Smooth muscle cell (in vitro differentiated cells): ENCODE measurements around a stretch of chr15.

DNA sequence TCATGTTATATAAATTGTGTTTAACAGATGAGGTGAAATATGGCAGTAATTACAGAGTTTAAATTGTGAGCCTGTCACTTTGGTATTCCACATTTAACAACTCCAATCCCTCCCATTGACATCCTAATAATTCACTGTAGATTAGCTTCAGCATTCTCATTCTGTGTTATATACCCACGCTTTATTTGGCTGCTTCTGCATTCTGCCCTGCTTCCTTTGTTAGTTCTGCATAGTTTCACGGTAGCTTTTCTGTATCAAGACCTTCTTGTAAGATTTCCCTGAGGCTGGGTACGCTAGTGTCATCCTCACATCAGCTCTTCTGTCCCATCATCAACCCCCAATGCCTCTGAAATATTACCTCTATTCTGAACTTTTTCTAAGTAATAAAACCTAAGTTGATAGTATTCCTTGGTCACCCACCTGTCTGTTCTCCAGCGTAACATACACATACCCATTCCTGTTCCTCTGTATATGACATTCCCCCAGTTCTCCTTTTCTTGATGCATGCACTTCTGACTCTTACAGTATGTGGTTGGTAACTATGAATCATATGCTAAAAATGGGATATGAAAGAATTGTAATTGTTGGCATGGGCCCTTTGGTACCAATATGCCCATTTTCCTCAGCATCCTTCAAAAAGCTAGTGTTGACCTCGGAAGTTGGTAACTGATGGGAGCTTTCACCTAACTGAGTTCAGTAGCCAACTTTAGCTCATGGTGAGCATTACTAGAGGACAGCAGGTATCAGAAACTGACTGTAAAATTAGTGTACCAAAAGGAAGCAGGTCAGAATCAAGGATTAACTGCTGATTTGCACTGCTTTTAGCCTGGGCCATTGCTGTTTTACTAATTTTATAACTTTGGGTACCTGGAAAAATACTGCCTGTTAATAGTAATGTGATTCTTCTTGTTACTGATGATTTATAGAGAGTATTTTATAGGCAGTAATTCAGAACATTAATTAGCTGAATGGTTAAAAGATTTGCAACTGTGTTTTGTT, 171.1 kb downstream of the KLHL25 start:
- RAMPAGE, long total RNA, result no peak

DNA sequence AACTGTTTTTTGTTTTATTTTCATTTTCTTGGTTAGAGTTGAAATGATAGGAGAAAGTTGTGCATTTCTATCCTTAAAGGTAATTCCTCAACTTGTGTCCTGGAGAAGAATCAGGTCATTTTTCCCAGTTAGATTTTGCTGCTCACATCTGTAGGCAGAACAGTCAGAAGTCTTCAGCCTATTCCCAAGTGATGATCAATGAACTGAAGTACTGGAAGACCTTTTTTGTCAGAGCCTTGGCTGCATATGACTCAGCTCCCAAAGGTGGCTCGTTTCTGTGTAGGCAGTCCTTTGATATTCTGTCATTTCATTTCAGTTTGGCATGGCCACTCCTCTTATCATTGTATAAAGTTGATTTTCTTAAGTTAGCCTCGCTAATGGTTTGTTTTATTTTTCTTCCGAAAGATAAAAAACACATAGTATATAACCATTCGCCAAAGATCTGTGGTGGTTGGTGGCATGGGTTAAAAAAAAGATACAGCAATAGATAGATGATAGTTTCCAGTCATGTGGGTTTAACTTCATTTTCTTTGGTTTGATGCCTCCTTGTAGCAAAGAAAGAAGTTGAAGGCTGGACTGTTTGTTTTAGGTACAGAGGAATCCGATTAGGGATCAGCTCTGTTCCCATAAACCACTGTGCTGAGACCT, 90.6 kb downstream of the KLHL25 start:
- RAMPAGE, long total RNA, result no peak

GRCh38 chr15:85743185-85743455, 51.6 kb downstream of the KLHL25 start:
- RAMPAGE, long total RNA, result no peak

GRCh38 chr15:85748172-85749092, 46.3 kb downstream of the KLHL25 start:
- RAMPAGE, long total RNA, result no peak

DNA sequence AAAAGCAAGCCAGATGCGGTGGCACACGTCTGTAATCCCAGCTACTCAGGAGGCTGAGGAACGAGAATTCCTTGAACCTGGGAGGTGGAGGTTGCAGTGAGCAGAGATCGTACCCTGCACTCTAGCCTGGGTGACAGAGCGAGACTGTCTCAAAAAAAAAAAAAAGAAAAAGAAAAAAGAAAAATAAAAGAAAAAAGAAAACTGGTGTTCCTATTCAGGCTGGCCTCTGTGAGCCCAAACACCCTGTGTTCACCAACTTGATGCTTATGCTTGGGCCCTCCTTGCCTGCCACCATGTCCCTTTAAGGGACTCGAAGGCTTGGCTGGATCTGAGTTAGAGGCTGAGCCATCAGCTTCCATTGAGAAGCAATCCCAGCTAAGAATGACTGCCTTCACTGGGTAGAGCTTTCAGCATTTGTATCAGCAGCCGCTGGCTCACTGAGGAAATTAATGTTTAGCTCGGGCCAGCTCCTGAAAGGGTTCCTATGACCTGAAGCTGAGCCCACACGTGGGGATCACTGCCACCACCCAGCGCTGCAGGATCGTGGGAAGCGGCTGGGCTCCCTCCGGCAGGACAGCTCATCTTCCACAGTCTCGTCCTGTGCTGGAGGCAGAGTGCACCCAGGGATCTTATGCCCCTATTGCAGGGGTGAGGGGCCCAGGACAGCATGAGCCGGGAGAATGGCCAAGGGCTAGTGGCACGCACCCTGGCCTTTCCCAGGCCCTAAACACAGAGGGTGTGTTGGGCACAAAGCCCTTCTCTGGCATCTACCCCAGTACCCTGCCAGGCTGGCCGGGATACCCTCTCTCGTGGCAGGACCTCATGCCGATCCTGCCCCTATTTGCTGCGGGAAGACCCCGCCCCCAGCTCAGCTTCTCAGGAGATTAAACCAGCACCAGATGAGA, 28.8 kb downstream of the KLHL25 start:
- RAMPAGE, long total RNA, result no peak

- RAMPAGE, long total RNA, result no peak
These were observed 5.8 kb upstream of the KLHL25 start for GRCh38 chr15:85800506-85800982.

- RAMPAGE, long total RNA, result no peak
These were observed 792.9 kb downstream of the NTRK3 start for GRCh38 chr15:87463672-87463941.

- RAMPAGE, long total RNA, result no peak
These were observed 353.5 kb downstream of the NTRK3 start for GRCh38 chr15:87902967-87903559.

DNA sequence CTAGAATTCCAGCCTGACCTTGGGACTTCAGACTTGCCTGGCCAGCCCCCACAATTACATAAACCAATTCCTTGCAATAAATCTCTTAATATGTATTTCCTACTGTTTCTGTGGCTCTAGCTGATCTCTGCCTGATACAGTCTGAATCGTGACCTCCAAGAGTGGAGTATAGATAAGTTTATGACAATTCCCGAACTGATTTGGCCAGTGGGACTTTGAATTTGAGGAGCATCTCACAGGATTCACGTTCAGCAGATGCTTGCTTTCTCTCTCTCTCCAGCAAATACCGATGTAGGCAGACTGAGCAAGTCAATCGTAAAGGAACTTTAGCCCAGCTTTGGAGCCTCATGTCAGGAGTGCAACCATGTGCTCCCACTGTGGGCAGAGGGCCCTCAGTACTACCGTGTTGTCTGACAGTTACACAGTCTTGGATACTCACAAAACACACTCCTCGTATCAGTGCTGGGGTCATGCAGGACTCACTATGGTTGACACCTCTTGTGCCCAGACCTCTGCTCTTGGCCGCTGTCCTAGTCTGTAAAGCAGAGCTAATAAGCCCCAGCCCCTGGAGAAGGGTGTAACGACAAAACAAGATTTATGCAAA, 66.2 kb downstream of the MRPL46 start:
- RAMPAGE, long total RNA, result no peak

DNA sequence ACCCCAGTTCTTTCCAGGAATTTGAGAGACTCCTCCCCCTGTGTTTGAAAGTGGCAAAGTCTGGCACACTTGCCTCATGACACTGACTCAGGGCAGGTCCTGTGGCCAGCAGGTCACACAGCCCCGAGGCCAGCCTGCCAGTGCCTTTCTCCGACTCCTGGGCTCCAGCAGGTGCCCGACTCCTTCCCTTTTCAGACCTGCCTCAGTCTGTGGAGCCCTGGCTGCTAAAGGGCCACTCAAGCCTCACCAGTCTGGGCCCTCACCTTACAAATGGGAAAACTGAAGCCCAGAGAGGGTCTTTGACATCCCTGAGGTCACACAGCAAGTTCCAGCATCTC, 10.0 kb downstream of the ISG20 start:
- RAMPAGE, long total RNA, result no peak

DNA sequence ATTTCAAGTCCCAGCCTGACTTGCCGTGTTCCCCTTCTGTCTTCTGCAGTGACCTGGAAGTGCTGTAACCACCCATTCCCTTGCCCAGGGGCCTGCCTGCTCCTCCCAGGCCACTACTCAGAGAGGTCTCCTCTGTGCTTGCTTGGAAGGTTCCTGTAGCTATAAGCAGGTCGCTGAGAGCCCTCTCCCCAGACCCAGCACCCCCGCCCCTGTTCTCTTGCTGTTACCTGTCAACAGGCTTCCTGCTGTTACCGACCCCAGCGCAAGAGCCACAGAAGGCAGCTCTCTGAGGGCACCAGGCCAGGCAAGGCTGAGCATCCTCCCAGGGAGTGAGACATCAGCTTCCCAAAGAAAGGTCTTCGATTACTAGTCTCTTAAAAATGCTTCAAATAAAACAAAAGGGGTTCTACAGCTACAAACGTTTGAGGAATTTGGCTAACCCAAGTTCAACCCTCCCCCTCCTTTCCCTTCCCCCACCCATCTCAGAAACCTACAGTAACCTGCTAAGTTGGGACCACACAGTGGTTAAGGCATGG, 74.8 kb upstream of the MFGE8 start:
- RAMPAGE, long total RNA, result no peak

DNA sequence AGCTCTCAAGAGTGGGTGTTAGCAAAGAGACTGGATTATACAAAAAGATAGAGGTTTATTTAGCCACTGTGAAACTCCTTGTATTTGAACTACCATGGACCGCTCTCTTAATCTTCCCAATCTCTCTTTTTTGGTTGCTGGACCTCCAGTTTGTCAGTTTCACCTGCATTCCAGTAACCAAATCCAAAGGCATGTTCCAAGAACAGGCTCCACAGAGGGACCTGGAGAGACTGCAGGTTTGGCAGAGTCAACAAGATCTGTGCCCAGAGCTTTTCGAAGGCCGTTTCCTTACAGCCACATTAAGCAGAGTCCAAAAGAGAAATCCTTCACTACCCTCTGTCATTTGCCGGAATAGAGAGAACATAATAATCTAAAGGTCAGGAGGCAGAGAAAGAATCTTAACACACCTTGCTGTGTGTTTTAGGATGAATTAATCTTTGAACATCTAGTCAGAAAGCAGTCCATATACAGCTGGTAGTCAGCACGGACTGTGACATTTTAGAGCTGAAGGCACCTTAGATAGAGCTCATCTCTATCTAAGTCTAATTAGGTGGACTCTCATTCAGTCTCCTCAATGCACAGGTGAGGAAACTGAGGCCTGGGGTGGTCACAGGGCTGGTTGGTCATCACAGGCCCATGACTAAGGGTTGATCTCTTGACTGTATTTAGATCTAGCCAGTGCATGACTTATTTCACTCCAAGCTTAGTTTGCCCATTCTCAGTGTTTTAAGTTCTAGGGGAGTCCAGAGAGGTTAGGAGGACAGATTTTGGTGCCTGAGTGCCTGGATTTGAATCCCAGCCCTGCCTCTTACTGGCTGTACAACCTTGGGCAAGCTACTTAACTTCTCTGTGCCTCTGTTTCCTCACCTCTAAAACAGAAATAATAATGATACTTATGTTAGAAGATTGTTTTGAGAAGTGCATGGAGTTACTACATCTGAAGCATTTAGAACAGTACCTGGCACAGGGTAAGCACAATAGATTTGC, 1.4 kb downstream of the ABHD2 start:
- RAMPAGE, long total RNA, result no peak

GRCh38 chr15:89111733-89112881, 23.9 kb downstream of the ABHD2 start:
- RAMPAGE, long total RNA, result no peak

DNA sequence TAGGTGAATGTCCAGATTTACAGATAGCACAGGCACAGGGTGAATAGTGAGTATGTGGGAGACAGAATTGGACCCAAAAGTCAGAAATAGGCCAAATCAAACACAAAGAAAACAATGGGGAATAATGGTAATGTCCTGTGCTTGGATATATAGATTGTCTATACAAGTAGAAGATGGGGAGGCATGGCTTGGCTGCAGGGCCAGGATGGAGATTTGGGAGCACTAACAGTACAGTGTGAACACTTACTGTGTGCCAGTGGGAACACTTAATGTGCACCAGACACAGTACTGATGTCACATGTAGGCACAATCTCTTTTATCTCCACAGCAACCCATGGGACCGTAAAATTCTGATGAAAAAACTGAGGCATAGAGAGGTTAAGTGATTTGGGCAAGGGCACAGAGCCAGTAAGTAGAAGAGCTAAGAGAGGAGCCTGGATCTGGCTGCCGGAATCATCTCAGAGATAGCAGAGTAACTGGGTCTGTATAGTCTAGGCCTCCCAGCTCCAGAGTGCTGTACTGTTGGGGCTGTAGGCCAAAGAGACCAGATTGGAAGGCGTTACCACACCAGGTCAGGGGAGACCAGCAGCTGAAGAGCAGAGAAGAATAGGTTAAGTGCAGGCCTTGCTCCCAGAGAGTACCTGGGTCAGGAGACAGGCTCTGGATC, 63.4 kb downstream of the RLBP1 start:
- RAMPAGE, long total RNA, result no peak

DNA sequence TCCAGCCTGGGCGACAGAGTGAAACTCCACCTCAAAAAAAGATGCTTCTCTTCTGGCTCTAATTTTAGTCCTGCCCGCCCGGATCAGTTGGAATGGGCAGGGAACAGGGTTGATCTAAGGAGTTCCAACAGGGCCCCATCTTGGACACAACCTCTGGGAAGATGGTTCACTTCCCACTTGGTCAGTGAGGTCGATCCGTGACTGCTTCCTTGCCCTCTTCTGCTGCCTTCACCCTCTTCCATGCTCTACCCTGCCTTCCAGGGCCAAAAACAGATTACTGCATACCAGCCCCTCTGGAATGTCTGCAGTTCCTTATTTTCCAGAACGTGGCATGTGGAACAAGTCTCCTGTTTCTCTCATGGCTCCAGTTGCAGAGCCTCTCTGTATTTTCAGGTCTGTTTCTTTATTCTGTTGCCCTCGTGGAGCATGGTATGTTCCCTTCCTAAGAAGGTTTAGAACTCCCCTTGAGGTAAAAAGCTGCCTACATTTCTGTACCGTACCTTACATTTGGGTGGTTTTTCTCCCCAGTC, 23.2 kb downstream of the POLG start:
- RAMPAGE, long total RNA, result no peak

- RAMPAGE, long total RNA, result no peak
These were observed 16.2 kb downstream of the POLG start for GRCh38 chr15:89318342-89318847.

DNA sequence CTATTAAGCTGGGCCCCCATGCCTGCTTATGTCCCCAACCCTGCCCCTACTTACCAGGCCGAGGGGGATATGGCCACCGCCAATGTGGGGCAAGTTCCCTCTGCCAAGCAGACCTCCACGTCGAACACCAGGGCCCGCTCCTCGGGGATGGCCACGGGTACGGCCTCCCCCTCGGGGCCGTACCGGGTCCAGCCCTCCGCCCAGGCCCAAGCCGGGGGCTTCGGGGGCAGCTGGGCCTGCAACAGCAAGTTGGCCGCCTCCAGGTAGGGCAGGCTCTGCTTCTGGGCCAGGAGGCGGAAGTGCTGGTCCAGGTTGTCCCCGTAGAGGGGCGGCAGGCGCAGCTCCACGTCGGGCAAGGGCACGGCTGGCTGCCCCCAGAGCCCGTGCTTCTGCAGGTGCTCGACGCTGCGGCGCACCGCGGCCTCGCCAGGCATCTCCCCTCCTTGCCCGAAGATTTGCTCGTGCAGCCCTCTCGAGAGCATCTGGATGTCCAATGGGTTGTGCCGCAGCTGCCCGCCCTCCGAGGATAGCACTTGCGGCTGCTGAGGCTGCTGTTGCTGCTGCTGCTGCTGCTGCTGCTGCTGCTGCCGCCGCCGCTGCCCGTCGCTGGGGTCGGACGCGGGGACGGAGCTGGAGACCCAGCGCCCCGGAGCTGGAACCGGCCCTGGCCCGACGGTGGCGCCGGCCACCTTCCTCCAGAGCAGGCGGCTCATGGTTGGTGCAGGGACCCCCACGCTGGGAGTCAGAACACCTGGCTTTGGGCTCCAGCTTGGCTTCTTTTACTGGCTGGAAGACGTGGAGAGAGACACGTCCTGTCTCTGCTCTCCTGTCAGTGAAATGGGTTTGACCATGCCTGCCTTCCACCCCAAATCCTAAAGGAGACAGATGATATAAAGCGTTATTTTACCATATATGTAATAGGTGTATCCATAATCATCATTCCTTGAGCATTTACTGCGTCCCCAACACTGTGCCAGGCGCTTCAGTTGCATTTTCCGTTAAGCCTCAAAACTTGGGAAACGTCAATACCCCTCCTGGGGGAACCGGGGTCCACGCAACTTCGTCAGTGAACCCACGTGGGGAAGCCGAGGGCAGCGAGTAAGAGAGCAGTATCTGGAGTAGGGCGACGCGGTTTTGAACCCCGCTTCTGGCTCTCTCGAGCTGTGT, 1.2 kb downstream of the POLG start:
- RAMPAGE, long total RNA, result no peak

DNA sequence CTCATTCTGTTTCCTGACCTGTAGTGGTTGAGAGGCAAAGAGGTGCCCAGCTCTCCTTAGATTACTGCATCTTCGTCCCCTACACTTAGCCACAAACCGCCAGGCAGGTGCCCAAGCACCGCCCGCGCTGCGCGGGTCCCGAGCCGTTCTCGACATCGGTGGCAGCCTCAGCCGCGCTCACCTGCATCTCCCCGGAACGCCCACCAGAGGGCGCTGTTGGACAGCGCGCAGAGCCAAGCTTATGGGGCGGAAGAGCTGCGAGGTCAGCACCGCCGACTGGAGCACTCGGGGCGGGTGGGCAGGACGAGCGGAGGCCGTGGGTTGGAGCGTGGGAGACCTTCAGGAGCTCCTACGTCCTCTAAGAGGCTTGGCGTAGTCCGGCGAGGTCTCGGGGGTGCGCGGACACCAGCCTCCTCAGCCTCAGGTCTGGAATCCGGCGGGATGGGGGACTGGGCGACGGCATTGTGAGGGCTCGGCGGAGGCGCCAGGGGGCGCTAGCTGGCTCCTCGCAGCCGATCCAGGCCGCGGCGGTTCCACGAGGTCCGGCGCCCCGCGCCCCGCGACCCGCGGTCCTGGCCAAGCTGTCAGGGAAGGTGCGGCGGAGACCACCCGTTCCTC, 24.1 kb upstream of the POLG start:
- RAMPAGE, long total RNA, result no peak

GRCh38 chr15:89462297-89463117, 33.9 kb downstream of the RHCG start:
- RAMPAGE, long total RNA, result no peak

DNA sequence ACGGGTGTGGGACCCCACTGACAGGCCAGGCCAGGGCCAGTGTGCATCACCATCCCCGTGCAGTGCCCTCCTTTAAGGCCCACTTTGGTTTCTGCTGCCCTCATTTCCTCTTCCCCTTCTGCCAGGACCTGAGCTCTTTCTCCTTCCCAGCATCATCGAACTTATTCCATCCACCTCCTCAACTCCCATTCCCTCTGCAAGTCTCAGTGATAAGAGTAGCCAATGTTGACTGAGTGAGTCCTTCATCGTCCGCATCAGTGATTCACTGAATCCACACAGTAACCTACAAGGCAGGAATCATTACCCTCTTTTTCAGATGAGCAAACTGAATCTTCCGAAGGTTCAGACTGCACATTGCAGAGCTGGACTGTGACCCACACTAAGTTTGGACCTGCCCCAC, 14.9 kb upstream of the ANPEP start:
- RAMPAGE, long total RNA, result no peak